ENCODE measurements around the gene CCDC32.

DNA sequence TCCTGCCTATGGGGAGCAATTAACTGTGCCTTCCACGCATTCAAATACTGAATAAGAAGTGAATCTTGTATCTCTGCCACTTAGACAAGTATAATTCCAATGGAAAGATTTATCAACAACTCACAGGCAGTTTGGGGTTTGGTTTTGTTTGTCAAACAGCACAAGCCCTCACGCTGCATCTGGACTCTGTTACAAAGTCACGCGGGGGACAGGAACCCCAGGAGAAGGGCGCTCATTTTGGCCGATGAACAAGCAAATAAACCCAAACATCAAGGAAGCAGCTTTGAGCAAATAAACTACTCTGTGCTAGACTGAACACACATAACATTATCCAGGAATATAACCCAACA lies 61.7 kb upstream of the TMCO5A start:
- PRO-cap, result no peak

DNA sequence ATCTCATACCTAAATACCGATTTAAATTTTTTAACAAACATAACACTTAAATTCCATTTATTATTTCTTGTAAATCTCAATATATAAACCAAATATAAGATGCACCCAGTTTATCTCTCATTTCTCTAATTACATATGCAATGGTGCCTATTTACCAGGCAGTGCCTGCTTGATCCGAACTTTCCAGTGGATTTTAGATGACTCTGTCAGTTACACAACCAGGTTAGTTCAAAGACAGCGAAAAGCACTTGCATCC lies 56.8 kb upstream of the TMCO5A start:
- PRO-cap, result no peak

GRCh38 chr15:37984386-37984856 lies 50.0 kb downstream of the TMCO5A start:
- PRO-cap, result no peak

DNA sequence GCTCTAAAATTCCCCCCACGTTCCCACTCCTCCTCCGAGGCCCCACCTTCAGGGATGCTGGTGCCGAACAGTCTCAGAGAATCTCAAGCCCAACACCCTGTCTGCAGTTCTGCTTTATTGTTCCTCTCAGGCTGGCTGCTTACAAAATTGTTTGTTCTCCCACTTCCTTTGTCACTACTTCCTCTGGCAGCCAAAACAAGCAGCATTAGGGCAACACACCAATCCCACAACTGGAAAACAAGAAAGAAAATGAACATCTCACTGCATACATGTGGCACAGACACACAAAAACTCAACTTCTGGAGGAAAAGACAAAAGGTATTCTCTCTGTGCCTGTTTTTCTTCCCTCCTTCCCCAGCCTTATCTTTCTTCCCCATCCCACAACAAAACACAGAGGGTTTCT lies 108.3 kb downstream of the TMCO5A start:
- PRO-cap, result no peak

DNA sequence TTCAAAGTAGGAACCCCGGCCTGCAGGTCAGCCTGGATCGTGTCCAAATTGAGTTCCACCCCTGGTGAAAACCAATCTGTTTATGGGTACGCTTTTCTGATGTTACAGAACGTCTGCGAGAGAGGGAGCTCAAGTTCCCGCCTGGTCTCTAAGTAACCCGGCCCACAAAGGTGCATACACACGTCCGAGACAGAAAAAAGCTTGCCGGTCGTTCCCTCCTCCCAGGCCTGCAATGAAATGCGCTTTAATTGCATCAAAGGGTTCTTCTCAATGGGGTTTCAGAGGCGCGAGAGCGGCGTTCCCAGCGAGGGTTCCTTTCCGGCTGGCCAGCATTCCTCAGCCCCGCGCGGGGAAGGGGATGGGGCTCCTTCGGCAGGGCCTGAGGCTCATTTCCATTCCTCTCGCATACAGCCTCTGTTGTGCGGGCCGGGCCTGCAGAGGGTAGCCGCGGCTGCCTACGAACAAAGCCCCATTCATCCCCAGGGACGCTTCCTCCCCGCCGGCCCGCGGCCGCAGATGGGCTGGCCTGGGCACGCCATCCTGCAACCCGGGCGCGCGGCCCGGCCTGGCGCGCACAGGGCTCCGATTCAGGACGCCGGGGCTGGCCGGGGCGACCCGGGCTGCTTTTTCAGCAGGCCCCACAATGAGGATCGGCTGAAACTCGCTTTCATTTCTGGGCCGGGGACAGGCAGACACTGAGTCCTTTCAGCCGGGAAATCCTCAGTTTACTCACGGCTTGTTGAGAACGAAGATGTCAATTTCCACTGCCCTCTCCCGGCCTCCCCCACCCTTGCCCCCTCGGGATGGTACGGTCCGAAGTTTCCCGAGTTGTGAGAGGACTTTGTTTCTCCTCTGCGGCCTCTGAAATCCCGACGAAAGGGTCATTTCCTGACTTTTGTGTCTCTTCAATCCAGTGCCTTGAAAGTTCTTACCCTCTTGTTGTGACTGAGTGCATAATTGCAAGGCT lies 138.4 kb downstream of the TMCO5A start:
- PRO-cap, result unidirectional peak, minus-strand start at position 567 of the sequence

DNA sequence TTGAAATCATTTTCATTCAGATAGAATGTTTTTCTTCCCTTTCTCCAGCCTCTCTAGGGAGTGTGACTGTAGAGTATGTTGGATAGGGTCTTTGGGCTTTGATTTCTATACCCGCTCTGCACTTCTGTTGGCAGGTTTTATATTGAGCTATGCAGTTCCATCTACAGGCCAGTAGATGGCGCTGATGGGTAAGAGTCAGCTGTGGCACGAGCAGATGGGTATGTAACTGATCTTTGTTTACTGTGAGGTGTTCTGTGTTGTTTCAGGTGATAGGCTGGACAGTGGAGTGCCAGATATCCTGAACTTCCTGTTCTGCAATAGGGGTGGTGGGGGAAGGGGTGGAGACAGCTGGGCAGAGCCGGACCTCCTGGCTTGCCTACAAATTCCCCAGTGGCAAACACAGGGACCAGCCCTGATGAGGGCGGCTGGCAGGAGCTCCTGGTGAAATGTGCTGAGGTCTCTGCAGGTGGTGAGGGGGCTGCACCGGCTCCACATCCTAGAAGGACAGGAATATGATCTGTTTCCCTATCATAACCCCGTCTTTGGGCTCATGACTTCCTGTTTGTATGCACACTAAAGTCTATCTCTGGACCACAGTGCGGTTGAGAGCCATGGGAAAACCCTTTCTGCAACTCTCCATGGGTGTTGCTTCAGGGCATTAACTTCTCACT lies 13.5 kb upstream of the FAM98B start:
- PRO-cap, result no peak

DNA sequence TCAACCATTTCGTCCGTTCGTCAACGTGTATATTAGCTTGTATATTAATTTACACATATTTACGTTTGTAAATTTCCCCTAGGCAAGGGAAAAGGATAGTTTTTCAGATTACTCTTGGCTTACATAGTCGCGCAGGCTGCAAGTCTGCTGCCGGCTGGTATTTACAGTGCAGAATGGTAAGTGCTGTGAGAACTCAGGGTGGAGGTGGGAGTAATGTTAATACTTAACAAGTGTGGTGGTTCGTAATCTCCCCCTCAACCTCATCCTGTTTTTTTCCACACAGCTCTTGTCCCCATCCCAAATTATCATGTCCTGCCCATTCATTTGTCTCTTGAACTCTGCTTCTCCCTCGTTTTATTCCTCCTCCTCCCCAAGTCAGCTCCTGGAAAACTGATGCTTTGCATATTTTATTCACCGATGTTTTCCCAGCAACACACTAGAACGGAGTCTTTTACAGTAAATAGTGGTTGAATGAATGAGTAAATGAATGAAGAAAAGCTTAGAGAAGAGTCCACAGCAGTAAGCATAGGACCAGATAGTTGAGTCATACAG lies 875 bp downstream of the FAM98B start:
- PRO-cap, result no peak

- PRO-cap, result no peak
These were observed 300.0 kb upstream of the RASGRP1 start for GRCh38 chr15:38864565-38865003.

- PRO-cap, result no peak
These were observed 220.5 kb upstream of the THBS1 start for GRCh38 chr15:39360337-39360833.

- PRO-cap, result no peak
These were observed 11.1 kb downstream of the THBS1 start for GRCh38 chr15:39592062-39592389.

GRCh38 chr15:39595290-39596490 lies 14.8 kb downstream of the THBS1 start:
- PRO-cap, result no peak

DNA sequence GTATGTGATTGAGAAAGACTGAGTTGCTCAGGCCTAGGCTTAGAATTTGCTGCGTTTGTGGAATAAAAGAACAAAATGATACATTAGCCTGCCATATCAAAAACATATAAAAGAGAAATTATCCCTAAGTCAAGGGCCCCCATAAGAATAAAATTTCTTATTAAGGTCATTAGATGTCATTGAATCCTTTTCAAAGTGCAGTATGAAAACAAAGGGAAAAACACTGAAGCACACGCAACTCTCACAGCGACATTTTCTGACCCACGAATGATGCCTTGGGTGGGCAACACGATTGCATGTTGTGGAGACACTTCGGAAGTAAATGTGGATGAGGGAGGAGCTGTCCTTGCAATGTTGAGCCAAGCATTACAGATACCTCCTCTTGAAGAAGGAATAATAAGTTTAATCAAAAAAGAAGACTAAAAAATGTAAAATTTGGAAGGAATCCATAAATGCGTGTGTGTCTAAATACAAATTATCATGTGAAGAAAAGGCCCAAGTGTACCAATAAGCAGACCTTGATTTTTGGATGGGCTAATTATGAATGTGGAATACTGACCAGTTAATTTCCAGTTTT lies 16.8 kb downstream of the THBS1 start:
- PRO-cap, result no peak

DNA sequence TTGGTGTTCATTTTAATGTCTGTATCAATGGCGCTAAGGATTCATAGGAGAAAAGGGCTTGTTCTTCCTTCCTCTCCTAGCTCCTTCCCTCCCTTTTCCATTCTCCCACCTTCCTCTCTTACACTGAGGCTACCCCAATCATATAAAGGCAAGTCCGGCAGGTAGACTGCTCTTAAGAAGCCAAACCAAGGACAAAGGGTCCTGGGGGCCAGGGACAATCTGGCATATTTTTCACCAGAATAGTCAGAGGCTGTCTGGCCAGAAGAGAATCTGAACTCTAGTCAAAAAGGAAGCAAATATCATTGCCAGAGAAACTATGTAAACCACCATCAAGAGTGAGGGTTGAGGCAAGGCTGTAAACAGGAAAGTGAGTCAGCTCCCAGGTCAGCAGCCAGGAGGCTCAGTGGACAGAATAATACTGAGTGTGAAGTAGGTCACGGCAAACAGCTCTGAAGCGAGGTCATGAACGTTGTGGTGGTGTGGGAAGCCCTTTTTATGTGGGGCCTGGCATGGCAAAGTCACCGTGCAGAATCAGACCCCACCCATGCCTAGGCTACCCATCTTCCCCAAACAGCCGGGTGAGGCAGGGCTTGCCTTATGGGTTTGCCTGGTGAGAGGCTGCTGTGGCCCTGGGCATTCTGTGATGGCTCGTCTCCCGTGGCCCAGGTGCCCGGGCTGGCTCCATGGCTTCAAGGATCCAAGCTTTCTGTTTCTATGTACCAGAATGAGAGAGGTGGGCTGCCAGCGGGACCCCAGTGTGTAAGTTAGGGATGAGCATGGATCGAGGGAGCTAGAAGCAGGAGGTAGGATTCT lies 43.9 kb downstream of the THBS1 start:
- PRO-cap, result bidirectional peak, plus-strand start at position 442 of the sequence, minus-strand start at position 272 of the sequence

GRCh38 chr15:40088233-40088742 lies 20.4 kb downstream of the BMF start:
- PRO-cap, result no peak

- PRO-cap, result no peak
These were observed 10.3 kb downstream of the PAK6 start for GRCh38 chr15:40249121-40249635.

DNA sequence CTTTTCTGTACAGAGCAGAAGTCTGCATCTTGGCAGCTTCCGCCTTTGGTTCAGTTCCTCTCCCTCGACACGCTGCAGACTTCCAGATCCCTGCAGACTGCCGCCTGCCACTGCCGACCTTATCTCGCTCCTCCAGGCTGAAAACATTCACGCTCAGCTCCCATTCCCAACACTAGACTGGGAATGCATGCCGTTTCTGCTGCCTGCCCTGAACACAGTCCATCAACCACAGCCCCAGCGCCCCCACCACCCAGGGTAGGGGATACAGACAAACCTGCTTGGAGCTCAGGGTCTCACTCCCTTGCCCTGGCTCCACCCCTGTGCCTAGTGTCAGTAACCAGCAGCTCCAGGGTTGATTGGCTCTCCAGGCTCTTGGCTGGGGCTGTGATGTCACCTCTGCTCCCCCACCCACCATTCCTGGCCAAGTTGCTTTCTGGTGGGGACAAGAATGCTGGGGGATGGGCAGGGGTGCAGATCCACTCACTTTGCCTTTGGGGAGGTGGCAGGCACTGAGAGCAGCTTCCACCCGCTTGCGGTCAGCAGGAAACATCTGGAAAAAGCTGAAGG lies 6.2 kb downstream of the PLCB2 start:
- PRO-cap, result no peak

DNA sequence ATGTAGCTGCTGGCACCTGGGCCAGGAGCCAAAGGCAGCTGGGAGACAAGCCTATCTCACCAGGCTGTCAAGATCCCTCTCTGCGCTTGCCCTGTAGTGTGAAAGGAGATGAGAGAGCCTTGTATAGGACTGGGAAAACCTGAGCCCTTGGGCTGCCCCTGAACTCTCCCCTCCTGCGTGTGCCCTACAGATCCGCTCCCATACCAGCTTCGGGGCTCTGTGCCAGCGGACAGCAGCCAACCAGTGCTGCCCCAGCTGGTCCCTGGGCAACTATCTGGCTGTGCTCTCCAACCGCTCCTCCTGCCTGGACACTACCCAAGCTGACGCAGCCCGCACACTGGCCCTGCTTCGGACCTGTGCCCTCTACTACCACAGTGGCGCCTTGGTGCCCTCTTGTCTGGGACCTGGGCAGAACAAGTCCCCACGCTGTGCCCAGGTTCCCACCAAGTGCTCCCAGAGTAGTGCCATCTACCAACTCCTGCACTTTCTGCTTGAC lies 8.9 kb downstream of the DISP2 start:
- PRO-cap, result no peak

- PRO-cap, result no peak
These were observed 1.4 kb downstream of the BAHD1 start for GRCh38 chr15:40442098-40442670.

GRCh38 chr15:40545607-40546625 lies 18.9 kb downstream of the CCDC32 start:
- PRO-cap, result no peak

GRCh38 chr15:40564222-40565427 lies at the start of gene CCDC32:
CCDC32 (minus strand) TSS chr15:40565042.
- PRO-cap, result unidirectional peak, plus-strand start at chr15:40564672; bidirectional peak, plus-strand start at chr15:40565172, minus-strand start at chr15:40565035

Measured in pulmonary lymph node (tissue), 1 donor.